OCI-LY7 (cell line): ENCODE data around the genes GRK2, GPR152 and GSTP1.

DNA sequence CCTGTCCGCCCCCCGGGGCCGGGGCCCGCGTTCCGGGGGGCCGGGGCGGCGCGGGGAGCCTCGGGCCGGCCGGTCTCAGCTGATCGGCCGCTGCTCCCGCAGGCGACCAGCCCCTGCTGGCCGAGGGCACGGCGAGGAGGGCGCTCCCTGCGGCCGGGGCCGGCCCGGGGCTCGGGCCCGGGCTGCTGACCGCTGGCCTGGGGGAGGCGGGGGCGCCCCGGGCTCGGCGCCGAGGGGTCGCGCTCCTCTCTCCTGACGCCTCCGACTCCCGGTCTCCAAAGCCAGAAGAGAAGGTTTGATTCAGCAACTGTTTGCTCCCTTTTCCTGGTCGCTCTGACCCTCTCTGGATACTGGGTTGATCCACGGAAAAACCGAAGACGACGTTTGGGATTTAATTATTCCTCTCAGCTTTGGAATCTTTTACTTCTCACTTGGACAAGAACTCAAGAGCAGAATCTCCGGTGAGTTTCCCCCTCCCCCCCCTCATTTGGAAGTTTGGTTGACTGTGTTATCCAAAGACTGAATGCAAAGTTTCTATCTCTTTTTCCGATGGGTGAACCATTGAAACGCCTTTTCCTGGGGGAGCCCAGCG is 622 bp downstream of the KDM2A start:
- PRO-cap = no peak
- RAMPAGE, long total RNA = no peak

GRCh38 chr11:67181206-67181535 is 62.1 kb downstream of the KDM2A start:
- PRO-cap = no peak
- RAMPAGE, long total RNA = no peak

DNA sequence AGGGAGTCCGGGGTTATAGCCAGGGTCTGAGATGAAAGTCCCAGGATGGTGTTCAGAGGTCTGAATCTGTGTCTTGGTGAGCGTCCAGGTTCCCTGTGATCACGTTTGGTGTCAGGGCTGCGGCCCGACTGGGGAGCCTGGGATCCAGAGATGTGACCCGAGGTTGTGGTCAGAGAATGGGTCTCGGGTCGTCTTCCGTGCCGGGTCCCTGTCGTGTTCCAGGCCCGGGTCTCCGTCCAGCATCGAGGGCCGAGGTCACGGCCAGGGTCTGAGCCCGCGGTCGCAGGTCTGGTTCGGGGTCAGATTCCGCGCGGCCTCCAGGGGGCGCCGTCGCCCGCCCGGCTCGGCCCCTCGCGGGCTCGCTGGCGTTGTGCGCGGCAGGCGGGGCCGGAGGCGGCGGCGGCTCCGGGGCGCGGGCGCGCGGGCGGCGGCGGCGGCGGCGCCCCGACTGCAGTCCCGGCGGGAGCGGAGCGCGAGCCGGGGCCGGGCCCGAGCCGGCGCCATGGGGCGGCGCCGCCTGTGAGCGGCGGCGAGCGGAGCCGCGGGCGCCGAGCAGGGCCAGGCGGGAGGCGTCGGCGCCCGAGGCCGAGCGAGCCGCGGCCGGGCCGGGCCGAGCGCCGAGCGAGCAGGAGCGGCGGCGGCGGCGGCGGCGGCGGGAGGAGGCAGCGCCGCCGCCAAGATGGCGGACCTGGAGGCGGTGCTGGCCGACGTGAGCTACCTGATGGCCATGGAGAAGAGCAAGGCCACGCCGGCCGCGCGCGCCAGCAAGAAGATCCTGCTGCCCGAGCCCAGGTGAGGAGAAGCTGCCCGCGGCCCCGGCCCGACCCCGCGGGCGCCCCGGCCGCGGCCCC is at the start of gene GRK2:
TSS of gene GRK2 (plus strand) at position 453 of the 851 bp plus-strand sequence.
- PRO-cap = bidirectional peak, plus-strand start at position 671 of the sequence, minus-strand start at position 270 of the sequence
- RAMPAGE, long total RNA = no peak

GRCh38 chr11:67270077-67271151 is 4.1 kb downstream of the GRK2 start:
- PRO-cap = bidirectional peak, plus-strand start at chr11:67270328, minus-strand start at chr11:67270335
- RAMPAGE, long total RNA = no peak

GRCh38 chr11:67285218-67286351 is 3.5 kb upstream of the ANKRD13D start:
- PRO-cap = no peak
- RAMPAGE, long total RNA = no peak

- PRO-cap = no peak
- RAMPAGE, long total RNA = no peak
Observed at GRCh38 chr11:67365710-67366330, 7.6 kb downstream of the CLCF1 start.

DNA sequence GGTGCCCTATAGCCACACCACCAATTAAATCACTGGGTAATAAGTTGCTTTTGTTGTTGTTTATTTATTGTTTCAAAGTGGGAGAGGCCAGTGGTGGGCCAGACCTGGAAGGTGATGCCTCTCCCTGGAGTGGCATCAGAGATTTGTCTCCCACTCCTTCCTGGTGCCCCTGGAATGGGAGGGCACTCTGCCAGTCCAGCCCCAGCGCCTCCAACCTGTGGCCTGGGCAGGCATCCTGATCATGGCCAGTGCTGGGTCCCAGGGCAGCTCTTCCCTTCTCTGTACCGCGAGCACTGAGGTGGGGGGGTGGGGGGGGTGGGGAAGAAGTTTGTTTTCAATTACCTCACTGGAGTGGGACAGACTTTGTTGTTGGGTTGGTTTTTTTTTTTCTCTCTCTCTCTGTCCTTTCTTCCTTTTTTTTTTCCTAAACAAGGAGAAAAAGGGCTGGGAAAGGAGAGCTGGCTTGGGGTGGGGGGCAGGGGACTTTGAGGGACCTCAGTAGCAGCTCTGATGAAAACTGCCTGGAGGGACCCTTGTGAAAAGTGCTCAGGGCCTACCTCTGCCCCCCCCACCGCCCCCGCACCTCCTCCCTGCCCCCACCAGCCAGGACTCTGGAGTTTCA is 1.6 kb upstream of the CLCF1 start:
- PRO-cap = no peak
- RAMPAGE, long total RNA = no peak

- PRO-cap = no peak
- RAMPAGE, long total RNA = no peak
Observed at GRCh38 chr11:67396806-67397667, 4.6 kb downstream of the PPP1CA start.

- PRO-cap = no peak
- RAMPAGE, long total RNA = no peak
Observed at GRCh38 chr11:67416310-67417482, 1.2 kb downstream of the CARNS1 start.

DNA sequence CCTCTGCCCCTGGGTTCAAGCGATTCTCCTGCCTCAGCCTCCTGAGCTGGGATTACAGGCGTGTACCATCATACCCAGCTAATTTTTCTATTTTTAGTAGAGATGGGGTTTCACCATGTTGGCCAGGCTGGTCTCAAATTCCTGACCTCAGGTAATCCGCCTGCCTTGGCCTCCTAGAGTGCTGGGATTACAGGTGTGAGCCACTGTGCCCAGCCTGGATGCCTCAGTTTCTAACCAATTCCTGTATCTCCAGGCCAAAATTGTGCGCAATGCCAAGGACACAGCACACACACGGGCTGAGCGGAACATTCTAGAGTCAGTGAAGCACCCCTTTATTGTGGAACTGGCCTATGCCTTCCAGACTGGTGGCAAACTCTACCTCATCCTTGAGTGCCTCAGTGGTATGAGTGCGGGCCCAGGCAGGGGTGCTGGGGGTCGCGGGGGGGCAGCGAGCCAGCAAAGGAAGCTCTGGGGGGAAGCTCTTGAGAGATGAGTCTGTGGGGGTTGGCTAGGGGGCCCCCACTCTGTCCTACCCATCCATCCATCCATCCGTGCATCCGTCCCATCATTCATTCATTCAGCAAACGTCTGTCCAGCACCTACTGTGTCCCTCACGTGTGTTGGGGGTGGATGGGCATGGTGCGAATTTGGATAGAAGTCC is 3.0 kb downstream of the RPS6KB2 start:
- PRO-cap = no peak
- RAMPAGE, long total RNA = no peak

DNA sequence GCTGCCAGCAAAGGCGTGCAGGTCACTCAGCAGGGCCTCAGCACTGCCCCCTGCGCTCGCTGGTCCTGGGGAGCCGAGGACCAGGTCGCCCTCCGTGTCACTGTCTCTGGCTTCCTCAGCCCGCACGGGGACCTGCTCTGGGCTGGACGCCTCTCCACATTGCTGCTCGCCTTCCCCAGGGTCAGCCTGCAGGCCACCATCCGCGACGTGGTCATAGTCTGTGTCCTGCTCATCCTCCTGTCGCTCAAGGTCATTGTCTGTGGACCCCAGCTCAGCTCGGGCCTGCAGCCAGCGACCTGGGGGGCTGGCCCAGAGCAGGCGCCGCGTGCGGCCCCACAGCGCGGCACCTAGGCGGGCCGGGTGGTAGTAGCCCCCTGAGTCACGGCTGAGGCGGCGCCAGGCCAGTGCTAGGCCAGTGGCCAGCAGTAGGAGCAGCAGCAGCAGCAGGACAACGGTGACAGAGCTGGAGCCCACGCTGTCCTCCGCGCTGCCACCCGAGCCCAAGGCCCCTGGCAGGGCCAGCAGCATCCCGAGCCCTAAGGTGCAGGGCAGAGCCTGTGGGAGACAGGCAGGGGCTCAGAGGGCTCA is 1.6 kb downstream of the PTPRCAP start:
- PRO-cap = no peak
- RAMPAGE, long total RNA = no peak

- PRO-cap = no peak
- RAMPAGE, long total RNA = no peak
Observed at GRCh38 chr11:67451923-67452758, at the start of gene GPR152. TSS of gene GPR152 (minus strand) at chr11:67452729.

- PRO-cap = no peak
- RAMPAGE, long total RNA = no peak
Observed at GRCh38 chr11:67467948-67468707, 923 bp downstream of the TMEM134 start.

DNA sequence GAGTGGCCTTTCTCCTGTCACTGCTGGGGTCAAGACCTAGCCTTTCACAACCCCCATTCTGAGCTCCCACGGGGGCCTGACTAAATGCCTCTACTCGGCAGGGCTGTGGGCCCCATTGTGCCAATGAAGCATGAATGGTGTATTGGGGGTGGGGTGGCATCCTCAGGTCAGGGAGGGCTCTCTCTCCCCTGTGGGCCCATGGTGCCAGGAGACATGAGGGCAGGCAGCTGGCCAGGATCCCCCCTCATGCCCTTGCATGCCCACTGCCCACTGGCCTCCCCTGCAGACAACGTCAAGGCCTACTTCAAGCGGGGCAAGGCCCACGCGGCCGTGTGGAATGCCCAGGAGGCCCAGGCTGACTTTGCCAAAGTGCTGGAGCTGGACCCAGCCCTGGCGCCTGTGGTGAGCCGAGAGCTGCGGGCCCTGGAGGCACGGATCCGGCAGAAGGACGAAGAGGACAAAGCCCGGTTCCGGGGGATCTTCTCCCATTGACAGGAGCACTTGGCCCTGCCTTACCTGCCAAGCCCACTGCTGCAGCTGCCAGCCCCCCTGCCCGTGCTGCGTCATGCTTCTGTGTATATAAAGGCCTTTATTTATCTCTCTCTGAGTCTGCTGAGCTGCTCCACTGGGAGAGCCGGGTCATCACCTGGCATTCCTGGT is 7.8 kb downstream of the AIP start:
- PRO-cap = no peak
- RAMPAGE, long total RNA = no peak

DNA sequence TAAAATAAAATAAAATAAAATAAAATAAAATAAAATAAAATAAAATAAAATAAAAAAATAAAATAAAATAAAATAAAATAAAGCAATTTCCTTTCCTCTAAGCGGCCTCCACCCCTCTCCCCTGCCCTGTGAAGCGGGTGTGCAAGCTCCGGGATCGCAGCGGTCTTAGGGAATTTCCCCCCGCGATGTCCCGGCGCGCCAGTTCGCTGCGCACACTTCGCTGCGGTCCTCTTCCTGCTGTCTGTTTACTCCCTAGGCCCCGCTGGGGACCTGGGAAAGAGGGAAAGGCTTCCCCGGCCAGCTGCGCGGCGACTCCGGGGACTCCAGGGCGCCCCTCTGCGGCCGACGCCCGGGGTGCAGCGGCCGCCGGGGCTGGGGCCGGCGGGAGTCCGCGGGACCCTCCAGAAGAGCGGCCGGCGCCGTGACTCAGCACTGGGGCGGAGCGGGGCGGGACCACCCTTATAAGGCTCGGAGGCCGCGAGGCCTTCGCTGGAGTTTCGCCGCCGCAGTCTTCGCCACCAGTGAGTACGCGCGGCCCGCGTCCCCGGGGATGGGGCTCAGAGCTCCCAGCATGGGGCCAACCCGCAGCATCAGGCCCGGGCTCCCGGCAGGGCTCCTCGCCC is at the start of gene GSTP1:
TSS of gene GSTP1 (plus strand) at position 489 of the 623 bp plus-strand sequence.
- PRO-cap = bidirectional peak, plus-strand start at position 355 of the sequence, minus-strand start at position 316 of the sequence; bidirectional peak, plus-strand start at position 492 of the sequence, minus-strand start at position 434 of the sequence
- RAMPAGE, long total RNA = start-site peak on the plus strand centred at position 426 of the sequence, 150 bp wide, 8,444 and 849 reads in 2 replicates

DNA sequence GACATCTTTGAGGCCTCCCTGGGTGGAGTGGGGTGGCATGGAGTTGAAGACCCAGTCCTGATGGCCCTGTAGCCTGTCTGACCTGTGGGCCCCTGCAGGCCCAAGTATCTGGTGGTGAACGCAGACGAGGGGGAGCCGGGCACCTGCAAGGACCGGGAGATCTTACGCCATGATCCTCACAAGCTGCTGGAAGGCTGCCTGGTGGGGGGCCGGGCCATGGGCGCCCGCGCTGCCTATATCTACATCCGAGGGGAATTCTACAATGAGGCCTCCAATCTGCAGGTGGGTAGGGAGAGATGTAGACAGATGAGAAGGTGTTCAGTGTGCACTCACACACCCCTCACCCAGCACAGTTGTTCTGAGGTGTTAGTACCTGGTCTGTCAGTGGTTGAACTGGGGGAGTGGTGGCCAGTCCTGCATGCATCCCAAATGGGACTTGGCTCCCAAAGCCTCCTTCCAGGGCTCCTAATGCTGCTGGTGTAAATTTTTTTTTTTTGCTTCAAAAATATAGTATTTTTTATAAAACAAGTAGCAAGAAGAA is 2.7 kb downstream of the NDUFV1 start:
- PRO-cap = no peak
- RAMPAGE, long total RNA = no peak

DNA sequence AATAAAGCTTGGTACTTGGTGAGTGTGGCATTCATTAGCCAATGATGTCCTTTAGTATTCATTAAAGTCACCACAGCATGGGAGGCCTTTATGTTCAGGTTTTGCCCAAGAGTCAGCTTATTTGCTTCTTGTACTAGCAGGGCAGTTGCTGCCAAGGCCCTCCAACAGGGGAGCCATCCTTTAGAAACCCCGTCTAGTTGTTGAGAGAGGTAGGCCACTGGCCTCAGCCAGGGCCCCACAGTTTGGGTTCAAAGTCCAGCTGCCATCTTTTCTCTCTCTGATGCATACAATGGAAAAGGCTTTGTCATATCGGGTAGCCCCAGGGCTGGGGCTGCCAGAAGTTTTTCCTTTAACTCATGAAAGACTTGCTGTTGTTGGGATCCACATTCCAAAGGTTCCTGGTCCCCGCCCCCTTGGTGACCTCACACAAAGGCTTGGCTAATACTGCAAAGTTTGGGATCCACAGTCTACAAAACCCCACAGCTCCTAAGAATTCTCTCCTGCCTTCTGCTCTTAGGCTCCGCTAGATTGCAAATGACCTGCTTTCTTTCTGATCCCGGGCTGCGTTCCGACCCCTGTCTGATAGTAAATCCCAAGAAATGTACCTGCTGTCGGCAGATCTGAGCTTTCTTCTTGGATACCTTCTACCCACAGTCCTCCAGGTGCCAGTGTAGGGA is 53.8 kb upstream of the ALDH3B2 start:
- PRO-cap = no peak
- RAMPAGE, long total RNA = no peak

DNA sequence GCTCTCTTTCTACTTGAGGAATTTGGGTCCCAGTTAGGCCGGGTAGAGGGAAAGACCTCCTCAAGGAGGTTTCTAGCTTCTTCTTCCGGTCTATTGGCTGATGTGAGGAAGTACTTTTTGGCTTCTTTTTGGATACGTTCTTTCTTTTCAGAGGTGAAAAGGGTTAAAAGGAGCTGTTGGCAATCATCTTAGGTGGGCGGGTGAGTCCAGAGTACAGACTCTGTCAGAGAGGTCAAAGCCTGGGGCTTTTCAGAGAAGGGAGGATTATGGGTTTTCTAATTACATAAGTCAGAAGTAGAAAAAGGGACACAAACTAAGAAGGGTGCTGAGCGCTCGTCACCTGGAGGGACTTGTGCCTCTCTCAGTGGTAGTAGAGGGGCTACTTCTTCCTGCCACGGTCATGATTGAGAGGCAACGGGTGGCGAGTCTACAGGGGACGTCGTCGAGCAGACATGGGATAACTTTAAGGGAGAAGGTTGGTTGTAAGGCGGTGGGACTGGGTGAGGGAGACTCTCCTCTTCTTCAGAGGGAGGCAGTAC is 117.6 kb downstream of the UNC93B1 start:
- PRO-cap = no peak
- RAMPAGE, long total RNA = no peak

- PRO-cap = no peak
- RAMPAGE, long total RNA = no peak
Observed at GRCh38 chr11:67991683-67992080, 12.2 kb downstream of the UNC93B1 start.

- PRO-cap = no peak
- RAMPAGE, long total RNA = no peak
Observed at GRCh38 chr11:68047331-68048215, 8.7 kb downstream of the TCIRG1 start.